ENCODE measurements around the gene ATP6V1C2.

GRCh38 chr2:10271781-10272311 is 30.9 kb upstream of the HPCAL1 start:
- PRO-cap = no peak

DNA sequence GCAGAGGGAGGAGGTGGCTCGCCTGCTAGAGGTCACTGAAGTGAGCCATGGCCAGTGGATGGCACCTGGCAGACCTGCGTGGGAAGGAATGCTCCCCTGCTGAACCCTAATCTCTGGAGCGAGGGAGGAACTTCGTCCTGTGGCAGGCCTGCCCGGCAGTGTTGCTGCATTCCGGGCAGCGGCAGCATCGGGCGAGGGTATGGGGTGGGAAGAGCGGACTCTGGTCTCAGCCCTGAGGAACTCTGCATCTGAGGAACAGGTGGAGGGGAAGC is 25.1 kb upstream of the HPCAL1 start:
- PRO-cap = no peak

- PRO-cap = no peak
Measured at GRCh38 chr2:10305742-10306189, 3.1 kb downstream of the HPCAL1 start.

DNA sequence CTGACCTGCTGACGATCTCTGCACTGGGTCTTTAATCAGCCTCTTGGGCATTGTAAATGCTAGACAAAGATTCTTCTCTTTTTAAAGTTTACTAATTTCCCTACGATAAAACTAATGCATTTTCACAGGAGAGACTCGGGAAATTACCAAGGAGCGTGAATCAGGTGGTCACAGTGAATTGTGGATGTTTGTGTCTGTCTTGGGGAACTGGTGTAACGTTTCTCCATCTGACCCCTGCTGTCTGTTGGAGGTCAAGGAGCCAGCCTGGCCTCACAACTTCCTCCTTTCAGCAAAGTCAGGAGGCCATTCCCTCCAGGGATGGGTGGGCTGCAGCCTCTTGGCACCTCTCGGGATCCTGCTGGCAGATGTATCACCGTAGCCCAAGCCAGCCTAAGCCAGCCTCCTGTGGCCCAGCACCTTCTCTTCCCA is 30.4 kb downstream of the HPCAL1 start:
- PRO-cap = no peak

DNA sequence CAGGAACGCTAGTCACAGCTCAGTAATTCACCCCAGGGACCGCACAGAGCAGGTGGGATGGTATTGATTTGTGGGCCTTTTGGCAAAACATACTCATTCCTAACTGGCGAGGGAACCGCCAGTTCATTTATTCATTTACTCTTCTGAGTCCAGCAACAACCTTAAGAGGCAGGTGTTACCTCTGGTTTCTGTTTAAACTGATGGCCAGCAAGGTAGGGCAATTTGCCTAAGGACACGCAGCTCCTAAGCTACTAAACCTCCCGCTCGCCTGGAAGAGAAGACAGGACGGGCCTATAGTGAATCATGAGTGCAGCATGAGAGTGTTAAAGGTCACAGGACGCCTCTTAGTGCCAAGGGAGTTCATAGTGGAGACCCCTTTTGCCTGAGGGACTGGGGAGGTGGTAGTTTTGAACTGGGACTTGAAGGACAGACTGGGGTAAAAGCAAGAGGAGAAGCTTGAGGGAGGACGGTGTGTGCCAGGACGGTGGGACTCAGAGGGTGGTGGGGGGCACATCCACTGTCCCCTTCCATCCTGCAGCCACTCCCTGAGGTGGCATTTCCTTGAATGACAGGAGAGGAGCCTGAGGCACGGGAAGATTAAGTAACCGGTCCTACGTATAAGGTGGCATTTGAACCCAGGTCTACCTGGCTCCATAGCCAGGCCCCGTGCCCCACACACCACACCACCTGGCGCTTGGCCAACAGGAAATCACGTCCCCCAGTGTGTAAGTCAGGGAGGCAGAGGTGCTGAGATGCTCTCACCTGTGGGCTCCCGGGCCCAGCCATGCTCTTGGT is 53.5 kb downstream of the HPCAL1 start:
- PRO-cap = no peak

DNA sequence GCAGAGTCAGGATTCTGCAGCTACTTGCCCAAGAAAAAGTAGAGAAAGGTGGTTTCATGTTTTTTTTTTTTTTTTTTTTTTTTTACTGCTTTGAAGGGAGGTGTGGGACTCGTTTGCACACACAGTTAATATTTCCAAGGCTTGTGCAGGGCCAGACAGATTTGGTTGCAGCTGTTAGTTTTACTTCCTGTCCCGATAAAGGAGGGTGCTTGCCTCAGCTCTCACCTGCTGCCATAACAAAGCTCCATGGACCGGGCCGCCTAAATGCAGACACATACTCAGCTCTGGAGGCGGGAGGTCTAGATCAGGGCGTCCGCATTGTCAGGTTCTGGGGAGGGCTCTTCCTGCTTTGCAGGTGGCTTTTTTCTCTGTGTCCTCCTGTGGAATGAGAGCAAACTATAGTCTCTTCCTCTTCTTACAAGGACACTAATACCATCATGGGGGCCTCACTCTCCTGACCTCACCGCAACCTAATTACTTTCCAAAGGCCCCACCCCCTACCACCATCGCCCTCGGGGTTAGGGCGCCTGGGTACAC is 69.9 kb downstream of the ODC1 start:
- PRO-cap = no peak

GRCh38 chr2:10398407-10399260 is 49.5 kb downstream of the ODC1 start:
- PRO-cap = no peak

- PRO-cap = no peak
Measured at GRCh38 chr2:10720845-10721350, 532 bp upstream of the ATP6V1C2 start.

GRCh38 chr2:10721351-10721923 is at the start of gene ATP6V1C2:
ATP6V1C2 (plus strand) TSS chr2:10721630.
- PRO-cap = no peak

GRCh38 chr2:10758753-10759218 is 37.4 kb downstream of the ATP6V1C2 start:
- PRO-cap = unidirectional peak, plus-strand start at chr2:10758955

- PRO-cap = no peak
Measured at GRCh38 chr2:10767939-10768607, 44.5 kb downstream of the PDIA6 start.

DNA sequence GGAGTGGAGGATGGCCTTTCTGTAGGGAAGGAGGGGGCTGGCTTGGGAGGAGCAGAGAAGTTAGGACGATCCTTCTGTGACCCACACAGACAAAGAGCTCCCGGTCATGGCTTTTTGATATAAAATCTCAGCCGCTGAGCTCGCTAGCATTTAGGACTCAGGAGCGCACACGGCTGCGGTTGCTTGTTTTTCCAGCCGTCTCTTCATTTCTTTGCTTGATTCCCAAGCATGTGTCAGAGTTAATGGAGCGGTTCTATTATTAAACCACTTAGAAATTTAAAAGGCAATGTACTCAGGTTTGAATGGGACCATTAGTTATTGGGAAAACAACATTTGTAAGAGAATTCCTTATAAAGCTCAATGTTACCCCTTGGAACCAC is 47.3 kb upstream of the KCNF1 start:
- PRO-cap = no peak

DNA sequence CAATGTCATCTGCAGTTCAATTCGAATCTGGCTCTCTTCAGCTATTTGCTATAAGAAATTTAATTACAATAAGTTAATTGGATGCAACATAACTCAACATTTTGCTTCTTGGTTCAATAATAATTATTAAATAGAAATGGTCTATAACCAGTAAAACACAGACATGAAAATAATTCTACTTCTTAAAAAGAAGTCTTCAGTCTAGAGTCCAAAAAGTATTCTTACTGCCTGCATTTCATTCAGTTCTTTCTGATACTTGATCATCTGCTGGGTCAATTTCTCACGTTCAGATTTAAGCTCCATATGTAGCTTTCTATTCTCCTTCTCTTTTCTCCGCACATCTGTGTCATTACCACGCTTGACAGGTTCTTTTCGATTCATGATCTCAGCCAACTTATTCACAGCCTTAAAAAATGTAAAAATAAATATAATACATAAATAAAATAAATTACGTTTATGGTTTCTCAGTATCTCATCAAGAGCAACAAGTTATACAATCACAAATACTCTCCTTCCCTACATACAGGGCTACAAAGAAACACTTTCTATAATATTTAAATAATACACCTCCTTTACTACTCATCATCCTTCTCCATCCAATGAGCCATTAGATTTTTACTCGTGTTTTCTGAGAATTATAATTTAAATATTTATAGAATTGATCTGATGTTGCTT is 42.2 kb downstream of the SLC66A3 start:
- PRO-cap = no peak

GRCh38 chr2:11200856-11201231 is 45.6 kb downstream of the SLC66A3 start:
- PRO-cap = no peak

DNA sequence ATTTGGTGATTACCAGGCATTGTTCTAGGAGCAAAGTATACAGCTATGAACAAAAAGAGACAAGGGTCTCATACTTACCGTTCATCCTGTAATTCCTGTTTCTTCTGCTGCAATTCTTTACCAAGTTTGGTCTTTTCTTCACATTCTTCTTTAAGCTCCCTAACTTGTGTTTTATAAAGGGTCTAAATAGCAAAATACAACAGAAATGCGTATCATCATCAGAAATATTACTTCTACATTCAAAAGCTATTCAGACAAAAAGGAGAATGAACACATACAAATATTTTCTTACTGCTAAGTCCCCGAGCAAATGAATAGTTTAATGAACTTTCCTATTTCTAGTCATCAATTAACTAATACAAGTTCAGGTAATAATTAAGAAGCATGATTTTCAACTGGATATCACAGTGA is 46.0 kb downstream of the SLC66A3 start:
- PRO-cap = no peak

DNA sequence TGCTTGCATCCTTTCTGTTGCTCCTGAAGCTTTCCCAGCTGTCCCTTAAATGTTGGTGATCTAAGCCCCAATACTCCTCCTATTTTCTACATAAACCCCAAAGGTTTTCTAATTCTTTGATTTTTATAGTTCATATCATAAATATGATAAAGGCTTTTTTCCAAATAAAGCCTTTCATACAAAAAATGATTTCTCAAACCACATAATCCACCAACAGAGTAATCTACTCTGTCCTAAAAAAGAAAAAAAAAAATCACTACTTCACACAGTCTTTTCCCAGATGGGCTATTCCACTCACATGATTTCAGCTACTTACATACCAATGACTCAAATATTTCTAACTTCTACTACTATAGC is 57.2 kb downstream of the SLC66A3 start:
- PRO-cap = no peak

DNA sequence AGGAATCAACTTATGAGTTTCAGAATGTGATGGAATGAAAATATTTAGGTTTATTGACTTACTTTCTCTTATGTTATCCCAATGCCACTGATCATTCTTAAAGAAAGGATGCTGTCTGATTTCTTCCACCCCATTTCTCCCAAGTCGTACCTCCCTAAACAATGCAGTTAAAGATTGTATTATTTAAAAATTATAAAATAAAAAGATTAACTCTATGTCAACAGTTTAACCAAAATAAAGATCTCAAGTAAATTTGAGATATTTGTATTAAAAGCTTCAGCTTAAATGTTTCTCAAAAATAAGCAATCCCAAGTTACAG is 66.7 kb downstream of the SLC66A3 start:
- PRO-cap = no peak

- PRO-cap = no peak
Measured at GRCh38 chr2:11307663-11308021, 36.8 kb downstream of the ROCK2 start.

DNA sequence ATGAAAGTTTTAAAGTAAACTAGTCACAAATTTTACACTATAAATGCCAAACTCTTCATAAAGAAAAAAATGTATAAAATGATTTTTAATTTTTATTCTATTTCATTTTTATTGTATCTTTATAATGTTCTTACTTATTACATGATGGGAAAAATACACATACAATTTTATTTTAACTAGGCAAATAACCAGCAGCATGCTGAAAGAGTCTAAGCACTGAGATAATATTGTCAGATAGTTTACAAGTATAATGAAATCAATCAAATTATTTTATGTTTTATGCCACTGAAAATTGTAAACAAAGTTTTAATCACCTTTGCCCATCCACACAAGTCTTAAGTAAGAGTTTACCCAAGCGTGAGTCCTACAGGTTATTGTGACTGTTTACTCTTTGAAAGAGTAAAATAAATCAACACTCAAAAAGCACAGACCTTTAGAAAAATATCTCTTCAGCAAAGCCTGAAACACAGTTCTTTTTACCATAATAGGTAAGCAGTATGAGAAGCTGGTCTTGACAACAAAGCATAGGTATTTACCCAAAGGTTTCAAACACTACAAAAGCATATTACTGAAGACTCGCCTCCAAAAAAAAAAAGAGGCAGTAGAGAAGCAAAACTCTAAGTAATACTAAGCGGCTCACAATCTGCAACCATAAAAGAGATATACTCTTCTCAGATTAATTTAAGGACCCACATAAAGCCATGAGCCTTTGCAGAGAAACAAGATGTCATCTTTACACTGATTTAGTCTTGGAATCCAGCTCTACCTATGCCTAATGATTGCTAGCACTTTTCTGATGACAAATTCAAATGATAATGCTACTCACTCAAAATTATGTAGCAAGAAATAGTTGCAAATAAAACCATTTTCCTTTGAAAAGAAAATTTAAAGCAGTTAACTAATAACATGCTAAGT is 3.7 kb downstream of the ROCK2 start:
- PRO-cap = no peak

DNA sequence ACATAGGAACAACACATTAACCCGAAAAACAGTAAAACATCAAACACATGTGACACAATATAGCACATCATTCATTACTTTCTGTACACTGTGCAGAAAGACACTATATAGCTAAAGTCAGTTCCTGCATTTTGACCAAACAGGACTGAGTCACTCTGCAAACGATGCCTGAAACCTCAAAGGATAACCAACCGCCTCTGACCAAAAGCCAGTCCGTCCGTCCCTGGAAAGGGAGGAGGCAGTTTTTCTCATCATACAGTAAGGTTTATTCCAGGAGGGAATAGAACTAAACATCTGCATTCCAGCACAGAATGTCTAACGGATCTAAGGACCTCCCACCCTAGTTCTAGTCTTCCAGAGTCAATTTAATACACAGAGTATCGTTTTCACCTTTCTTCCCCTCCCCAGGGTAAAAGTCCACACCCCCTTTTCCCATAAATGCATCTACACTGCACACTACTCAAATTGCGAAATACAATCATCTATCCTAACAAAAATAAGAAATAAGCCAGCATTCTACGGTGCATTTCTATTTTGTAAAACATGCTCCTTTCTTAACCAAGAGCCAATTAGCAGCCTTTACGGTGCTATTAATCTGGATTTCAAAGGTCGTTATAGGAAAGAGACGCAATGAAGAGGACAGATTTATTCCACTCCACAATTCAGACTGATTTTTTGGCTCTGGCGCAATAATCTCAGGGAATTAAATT is 1.6 kb downstream of the ROCK2 start:
- PRO-cap = no peak